ENCODE measurements around the genes TEX33, MPST and CYTH4.

DNA sequence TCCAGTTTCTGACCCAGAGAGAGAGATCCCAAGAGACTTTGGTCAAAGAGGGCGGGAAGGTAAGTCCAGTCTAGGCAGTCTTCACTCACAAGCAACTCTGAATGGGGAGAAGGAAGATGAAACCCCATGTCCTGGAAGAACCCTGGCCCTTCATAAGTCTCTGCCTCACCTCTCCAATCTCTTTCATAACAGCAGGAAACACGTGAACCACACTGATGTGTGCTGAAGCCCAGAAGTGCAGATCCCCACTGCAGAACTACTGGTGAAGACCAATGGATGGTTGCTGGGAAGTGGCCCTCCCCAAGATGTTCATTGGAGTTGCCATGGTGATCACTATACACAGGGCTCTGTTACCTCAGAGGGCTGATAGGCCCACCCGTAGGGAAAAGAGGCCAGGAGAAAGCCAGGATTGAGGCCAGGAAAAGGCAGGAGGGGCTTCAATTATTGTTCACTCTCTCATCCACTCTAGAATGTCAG lies at the start of gene TEX33:
Gene TEX33, minus strand, starts transcription at position 292 of the 477 bp plus-strand sequence.
- RRBS, result no CpG with 5 or more reads among the region's 3 CpGs

DNA sequence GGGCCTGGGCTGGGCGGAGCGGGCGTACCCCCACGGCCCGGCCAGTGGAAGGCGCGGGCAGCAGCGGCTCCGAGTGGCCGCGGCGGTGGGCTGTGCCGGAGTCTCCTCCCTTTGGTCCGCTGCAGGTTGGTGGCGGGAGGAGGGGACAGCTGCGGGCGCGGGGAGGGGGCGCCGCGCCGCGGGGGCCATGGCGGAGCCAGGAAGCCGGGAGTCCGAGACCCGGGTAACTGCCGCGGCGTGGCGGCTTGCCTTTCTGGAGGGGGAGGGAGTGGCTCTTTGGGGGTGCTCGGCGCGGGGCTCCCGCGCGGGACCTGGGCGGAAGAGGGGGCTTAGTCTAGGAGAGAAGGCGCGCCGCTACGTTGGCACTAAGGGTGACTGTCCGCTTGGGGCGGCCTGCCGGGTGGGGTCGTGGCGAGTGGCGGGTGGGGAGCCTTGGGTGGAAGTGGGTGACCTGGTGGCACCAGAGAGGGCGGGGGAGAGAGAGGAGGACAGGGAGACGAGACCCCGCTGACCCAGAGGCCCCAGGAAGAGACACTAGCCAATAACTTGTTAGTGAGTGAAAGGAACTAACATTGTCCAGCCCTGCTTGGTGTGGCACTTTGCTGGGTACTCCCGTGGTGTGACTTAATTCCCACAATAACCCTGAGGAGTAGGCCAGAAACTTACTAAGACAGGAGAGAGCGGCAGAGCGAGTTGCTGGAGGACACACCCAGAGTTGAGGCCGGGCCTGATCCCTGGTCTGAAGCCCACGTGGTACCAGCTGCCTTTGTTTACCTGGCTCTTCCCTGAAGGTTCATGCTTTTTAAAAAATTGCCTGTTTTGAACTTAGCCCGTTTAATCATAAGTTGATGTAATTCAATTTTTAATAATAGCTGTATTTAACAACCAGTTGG lies at the start of gene MPST:
Gene MPST, plus strand, starts transcription at position 93 of the 893 bp plus-strand sequence.
- RRBS, result 1% methylated on average over 20 of the region's 57 CpGs

- RRBS, result 95% methylated on average over 17 of the region's 79 CpGs
Measured at GRCh38 chr22:37024249-37024997, 4.9 kb downstream of the MPST start.

DNA sequence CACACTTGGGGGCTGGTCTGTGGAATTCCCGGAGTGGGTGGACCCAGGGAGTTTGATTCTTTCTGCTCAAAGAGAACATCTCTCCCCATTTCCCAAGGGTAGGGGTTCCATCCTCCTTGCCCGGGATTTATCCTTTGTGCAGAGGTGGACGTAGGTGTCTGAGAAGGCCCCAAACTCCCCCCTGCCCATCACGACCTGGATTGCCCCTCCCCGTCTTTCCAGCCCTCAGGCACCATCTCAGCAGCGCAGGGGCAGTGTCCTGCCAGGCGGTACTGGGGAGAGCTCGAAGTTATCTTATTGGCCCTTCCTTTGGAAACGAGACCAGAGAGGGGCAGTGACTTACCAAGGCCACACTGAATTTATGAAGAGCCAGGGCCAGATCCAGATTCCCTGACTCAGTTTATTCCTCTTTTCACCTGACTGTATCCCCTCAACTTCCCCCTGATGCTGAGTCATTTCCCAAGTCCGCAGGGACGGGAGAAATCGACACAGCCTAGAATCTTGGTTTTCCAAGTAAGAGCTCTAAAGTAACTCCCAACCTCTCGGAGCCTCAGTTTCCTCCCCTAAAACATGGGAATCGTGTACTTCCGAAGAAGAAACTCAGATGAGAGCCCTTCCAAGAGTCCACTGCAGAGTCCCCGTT lies 10.8 kb downstream of the MPST start:
- RRBS, result 83% methylated on average over 2 of the region's 16 CpGs

- RRBS, result no CpG with 5 or more reads among the region's 9 CpGs
Measured at GRCh38 chr22:37046931-37047430, 4.6 kb upstream of the KCTD17 start.

DNA sequence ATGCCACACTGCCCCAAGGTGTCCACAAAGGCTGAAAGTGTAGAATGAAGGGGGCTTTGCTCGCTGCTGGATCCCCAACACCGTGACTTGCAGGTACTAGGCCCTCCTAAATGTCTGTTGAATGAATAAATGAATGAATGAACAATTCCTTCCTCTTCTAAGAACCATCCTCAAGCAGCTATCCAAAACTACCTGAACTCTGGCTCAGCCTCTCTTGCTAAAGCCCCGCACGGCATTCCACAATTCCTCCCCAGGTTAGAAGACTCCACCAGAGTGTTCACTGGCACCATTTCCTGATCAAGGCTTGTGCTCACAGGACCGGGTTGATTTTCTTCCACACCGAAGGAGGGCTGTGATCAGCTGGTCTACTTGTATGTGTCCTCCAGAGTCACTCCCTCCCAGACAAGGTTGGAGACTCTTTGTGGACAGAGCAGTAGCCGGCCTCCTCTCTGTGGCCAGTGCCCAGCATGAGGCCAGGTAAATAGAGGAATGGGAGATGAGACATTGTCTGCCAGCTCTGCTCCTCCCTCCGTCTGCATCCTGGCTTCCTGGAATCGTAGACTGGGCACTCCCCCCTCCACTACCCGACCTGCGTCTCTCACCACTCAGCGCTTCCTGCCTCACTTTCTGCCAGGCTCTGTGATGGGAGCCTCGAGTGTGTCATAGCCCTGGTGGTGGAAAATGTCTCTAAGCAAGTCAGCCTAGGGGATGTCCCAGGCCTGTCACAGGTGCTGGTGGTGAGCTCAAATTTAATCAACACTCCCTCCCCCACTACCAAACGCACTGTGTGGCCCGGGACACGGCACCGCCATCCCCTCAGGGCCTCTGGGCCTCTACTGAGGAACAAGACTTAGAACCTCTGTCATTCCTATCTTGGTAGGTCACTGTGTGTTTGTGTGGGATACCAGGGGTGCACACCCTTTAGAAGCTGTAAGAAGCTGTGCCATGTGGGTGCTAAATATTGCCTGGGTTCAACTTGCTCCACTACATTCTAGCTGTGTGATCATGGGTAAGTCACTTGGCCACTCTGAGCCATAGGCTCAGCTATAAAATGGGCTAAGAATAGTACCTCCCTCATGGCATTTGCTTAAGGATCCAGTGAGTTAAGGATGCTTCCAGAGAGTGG lies 12.6 kb upstream of the TMPRSS6 start:
- RRBS, result no CpG with 5 or more reads among the region's 17 CpGs

DNA sequence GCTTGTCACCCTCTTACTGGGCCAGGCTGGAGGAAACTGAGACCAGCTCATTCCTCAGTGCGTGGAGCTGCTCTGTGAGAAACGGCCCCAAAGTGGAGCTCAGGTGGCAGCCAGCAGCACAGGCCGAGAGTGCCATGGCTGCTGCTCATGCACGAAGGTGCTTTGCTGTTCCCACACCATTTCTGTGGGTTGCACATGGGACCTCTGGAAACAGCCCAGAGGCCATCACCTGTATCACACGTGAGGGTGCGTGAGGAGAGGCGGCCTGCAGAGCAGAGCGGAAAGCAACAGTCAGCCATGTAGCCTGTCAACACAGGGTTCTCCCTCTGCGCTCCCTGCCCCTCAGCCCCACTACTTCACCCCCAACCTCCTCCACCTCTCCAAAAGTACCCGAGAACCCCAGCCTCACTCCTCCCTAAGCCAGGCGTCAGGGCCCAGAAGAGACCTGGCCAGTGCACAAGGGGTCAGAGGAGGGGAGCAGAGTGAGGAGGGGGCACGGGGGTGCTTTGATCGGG lies 14.2 kb upstream of the IL2RB start:
- RRBS, result no CpG with 5 or more reads among the region's 13 CpGs

- RRBS, result no CpG with 5 or more reads among the region's 22 CpGs
Measured at GRCh38 chr22:37179968-37180558, 8.0 kb downstream of the C1QTNF6 start.

- RRBS, result no CpG with 5 or more reads among the region's 1 CpG
Measured at GRCh38 chr22:37187062-37187413, 1.0 kb downstream of the C1QTNF6 start.

DNA sequence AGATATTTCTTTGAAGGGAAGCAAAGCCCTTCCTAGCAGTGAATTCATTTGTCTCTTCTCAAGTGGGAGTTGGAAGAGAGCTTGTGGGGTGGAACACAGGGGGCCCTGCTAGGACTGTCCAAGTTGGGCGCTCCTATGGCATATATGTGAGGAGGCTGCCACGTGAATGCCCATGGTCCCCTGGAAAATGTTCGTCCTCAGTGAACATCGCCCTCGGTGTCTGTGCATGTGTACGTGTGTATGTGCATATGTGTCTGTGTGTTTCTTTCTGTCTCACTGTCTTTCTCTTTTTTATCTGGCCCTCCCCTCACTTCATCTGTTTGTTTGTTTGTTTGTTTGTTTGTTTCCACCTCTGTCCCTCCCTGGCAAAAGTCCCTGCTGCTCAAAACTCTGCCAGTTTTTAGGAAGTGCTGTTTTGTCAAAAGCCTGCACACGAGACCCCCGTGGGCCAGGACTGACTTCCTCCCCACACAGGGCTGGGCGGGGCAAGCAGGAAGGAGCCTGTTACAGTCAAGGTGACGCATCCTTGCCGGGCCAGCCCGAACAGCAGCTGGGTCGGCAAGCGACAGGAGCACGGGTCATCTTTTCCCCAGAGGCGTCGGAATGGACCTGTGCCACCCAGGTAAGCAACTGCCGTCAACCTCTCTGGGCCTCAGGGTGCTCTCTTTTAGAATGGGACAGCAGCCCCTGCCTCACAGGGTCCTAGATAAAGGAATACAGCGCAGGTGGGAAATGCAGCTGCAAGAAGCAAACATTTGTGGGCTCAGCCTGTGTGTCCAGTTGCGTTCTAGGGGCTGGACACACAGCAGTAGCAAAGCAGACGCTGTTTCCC lies at the start of gene CYTH4:
Gene CYTH4, plus strand, starts transcription at position 542 of the 832 bp plus-strand sequence.
- RRBS, result no CpG with 5 or more reads among the region's 21 CpGs

DNA sequence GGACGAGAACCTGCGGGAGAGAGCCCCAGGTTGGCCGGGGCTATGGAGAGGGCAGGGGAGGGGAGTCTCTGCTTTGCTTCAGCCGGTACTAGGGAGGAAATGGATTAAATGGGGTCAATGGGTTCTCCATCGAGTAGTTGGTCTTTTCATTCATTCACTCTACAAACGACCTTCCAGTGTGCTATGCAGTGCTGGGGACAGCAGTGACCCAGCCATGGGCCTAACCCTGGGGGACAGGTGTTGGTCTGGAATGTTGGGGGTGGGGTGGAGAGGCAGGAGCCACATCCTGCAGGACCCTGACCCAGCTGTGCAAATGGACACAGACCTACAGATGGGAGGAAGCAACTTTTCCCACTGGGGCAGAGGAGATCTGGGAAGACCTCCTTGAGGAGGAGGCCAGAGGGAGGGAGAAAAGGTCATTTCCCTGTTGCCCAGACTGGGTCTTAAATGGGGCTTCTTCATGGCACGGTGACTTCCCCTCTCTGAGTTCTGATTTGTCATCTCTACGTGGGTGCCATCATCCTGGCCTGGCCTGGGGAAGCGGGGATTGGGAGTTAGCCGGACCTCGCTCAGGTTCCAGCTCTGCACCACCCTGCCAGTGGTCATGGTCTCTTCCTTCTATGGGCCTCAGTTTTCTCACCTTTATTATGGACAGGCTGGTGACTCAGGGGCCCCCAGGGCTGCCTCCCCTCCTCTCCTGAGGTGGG lies 1.9 kb downstream of the CYTH4 start:
- RRBS, result no CpG with 5 or more reads among the region's 11 CpGs

GRCh38 chr22:37293502-37293910 lies 11.2 kb downstream of the CYTH4 start:
- RRBS, result no CpG with 5 or more reads among the region's 7 CpGs

DNA sequence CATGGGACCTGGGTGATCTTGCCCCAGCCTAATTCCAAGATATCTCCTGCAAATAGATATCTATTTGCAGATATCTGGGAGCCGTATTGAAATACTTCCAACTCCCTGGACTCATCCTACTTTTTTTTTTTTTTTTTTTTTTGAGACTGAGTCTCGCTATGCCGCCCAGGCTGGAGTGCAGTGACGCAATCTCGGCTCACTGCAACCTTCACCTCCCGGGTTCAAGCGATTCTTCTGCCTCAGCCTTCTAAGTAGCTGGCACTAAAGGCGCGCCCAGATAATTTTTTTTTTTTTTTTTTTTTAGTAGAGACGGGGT lies 1.2 kb upstream of the GGA1 start:
- RRBS, result no CpG with 5 or more reads among the region's 10 CpGs

- RRBS, result no CpG with 5 or more reads among the region's 11 CpGs
Measured at GRCh38 chr22:37607832-37608061, 887 bp upstream of the GGA1 start.

GRCh38 chr22:37631655-37632347 lies 7.7 kb upstream of the SH3BP1 start:
- RRBS, result no CpG with 5 or more reads among the region's 20 CpGs

DNA sequence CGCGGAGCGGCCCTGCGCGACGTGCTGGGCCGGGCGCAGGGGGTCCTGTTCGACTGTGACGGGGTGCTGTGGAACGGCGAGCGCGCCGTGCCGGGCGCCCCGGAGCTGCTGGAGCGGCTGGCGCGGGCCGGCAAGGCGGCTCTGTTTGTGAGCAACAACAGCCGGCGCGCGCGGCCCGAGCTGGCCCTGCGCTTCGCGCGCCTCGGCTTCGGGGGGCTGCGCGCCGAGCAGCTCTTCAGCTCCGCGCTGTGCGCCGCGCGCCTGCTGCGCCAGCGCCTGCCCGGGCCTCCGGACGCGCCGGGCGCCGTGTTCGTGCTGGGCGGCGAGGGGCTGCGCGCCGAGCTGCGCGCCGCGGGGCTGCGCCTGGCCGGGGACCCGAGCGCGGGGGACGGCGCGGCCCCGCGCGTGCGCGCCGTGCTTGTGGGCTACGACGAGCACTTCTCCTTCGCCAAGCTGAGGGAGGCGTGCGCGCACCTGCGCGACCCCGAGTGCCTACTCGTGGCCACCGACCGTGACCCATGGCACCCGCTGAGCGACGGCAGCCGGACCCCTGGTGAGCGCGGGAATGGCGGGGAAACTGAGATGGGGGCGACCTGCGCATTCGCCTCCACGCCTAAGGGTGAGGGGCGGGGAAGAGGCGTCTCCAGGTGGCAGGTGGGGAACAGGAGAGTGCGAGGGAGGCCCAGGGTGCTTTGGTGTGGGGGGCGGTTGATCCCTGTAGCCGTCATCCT lies 446 bp downstream of the PDXP start:
- RRBS, result 2% methylated on average over 30 of the region's 105 CpGs

- RRBS, result no CpG with 5 or more reads among the region's 8 CpGs
Measured at GRCh38 chr22:37659535-37660061, 1.1 kb downstream of the PDXP start.

GRCh38 chr22:37684807-37685260 lies 1.3 kb upstream of the NOL12 start:
- RRBS, result no CpG with 5 or more reads among the region's 9 CpGs

GRCh38 chr22:37751830-37752254 lies 53.2 kb upstream of the H1-0 start:
- RRBS, result no CpG with 5 or more reads among the region's 5 CpGs

DNA sequence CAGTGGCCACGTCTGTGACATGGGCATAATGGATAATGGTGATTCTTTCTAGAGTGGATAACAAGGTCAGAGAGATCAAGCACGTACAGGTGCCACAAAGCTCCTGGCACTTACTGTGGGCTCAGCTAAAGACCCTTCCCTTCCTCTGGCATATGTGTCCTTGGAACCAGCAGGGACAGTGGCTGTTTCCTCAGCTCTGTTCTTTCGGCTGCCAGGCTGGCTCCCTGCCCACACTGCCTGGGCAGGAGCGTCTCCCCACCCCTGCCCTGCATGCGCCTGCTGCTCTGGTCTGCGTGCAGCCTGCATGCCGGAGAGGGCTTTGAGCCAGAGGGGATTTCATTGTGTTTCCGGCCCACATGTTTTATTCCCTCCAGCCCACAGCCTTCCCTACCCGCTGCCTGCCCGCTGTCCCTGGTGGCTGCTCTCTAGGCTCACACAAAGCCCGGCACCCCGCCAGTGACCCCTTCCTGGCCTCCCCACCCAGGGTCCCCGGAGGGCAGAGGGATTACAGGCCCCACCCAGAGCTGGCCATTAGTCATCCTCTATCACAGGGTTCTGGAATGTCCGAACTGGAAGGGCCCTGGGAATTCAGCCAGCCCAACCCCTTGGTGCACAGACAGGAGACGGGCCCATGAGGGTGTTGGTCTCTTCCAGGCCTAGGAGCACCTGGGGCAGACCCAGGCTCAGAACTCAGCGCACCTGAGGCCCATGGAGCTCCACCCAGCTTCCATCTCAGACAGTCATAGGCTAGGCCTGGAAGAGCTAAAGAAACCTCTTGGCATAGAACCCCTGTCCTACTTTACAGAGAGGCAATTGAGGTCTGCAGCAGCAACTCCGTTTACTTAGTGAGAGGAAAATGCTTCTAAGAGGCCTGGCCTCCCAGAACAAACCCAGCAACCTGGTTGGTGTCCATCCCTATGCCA lies 52.5 kb upstream of the H1-0 start:
- RRBS, result 12% methylated on average over 5 of the region's 17 CpGs

Data from brain (tissue), 1 donor.